ENCODE data around the gene SMC4.

DNA sequence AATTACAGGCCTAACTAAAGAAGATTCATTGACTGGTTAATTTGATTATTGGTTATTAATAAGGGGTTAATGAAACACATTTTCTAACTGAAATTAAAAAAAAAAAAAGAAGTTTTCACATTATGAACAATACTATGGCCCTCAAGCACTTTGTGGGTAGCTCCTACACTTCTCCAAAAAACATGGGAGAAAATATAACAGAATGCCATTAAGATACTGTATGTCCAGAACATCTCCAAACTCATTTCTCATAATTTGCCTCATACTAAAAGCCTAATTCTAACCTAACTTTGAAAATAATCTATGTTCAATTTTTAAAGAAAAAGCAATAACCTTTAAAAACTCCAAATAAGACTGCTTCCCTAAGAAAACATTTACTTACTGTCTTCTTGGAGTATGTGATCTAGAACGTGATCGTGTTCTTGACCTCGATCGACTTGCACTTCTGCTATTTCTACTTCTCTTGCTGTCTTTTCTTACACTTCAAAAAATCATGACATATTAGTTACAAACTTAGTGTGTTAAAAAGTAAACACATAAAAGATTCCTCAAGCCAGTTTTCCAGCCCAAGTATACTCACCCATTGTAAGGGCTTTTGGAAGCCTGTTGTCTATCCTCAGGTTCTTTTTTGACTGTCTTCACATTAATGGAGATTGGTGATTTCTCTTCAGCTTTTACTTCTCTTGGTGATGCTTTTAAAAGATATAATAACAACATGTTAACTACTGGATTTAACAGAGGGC lies 10.9 kb downstream of the CCNL1 start:
- RRBS: no CpG with 5 or more reads among the region's 4 CpGs
CAGE:
- cytosol, long polyA plus RNA: no peak
- long polyA plus RNA: no peak
- nucleus, long polyA plus RNA: start-site peak on the minus strand centred at position 250 of the sequence, 266 bp wide, 627 and 267 reads in 2 replicates

GRCh38 chr3:157166475-157167156 lies 6.7 kb upstream of the CCNL1 start:
- RRBS: no CpG with 5 or more reads among the region's 3 CpGs
CAGE:
- cytosol, long polyA plus RNA: no peak
- long polyA plus RNA: no peak
- nucleus, long polyA plus RNA: no peak

DNA sequence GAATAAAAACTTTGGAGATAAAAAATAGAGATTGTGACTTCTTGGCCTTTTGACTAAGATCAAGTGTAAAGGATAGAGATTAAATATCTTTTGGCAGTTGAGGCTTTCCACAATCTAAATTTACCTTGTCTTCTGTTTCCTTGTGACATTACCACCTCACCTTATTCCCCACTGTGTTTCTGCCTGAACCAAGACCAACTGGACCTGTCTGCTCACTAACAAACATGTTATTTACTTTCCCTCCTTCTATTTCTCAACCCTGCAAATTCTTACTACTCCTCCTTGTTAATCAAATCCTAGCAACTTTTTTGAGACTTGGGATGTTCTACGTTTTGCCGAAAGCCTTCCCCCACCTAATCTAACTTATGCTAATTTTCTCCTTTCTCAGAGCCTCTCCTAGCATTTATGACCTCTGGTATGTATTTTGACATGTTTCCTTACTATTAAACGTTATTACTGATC lies 7.4 kb upstream of the CCNL1 start:
- RRBS: no CpG with 5 or more reads among the region's 3 CpGs
CAGE:
- cytosol, long polyA plus RNA: no peak
- long polyA plus RNA: no peak
- nucleus, long polyA plus RNA: no peak

DNA sequence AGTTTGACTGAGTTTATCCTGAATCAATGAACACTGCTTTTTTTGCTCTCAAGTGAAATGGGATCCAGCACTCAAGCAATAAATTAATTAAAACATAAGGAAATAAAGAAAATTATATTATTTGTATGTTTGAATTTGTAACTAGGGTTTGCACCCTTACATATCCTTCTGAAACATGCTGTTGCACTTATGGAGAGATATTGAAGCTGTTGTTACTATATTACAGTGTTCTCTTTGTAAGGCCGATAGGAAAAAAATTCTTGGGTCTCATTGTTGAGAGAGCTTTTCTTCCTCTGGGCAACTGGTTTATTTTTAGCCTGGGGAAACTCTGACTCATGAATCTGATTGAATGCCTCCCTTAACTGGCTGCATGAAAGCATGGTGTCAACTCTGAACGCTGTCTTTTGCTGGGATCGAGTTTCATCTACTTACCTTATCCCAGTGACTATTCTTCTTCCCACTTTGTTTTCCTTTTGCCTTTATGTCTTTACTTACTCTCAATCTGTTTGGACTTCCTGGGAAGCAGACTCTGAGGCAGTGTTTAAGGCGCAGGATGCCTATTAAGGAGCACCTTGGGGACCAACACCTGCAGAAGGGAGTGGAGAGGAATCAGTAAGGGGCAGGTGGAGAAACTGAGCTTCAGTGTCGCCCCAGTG lies 88.6 kb upstream of the CCNL1 start:
- RRBS: no CpG with 5 or more reads among the region's 5 CpGs
CAGE:
- cytosol, long polyA plus RNA: no peak
- long polyA plus RNA: no peak
- nucleus, long polyA plus RNA: no peak

DNA sequence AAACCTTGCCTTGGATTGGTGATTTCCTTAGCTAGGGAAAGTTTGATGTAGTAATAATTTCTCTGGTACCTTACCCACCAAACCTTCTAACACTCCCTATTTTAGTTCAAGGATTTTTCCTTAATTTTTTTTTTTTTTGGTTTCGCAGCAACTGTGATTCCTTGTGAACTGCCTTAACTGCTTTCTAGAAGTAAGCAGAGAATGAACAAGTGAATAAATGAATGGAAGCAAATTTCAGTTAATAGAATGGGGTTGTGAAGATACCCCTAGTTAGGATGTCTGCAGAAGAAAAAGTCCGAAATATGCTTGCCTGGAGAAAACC lies 35.1 kb upstream of the PTX3 start:
- RRBS: no CpG with 5 or more reads among the region's 2 CpGs
CAGE:
- cytosol, long polyA plus RNA: no peak
- long polyA plus RNA: no peak
- nucleus, long polyA plus RNA: no peak

DNA sequence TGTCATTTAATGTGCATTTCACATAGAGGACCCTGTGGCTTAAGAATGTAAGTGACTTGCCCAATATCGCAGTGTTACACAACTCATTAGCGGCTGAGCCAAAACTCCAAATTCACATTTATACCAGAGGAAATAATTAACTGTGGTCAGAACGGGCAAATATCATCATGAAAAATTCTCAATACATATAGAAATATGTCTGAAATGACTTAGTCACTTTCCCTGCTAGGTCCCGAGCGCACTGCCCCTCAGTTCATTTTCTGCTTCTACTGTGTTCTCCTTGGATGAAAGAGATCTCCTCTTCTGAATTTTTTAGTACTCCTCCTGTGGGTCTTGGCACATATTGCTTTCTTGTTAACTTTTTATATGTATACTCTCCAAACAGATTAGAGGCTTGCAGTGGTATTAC lies 33.0 kb downstream of the PTX3 start:
- RRBS: no CpG with 5 or more reads among the region's 5 CpGs
CAGE:
- cytosol, long polyA plus RNA: no peak
- long polyA plus RNA: no peak
- nucleus, long polyA plus RNA: no peak

DNA sequence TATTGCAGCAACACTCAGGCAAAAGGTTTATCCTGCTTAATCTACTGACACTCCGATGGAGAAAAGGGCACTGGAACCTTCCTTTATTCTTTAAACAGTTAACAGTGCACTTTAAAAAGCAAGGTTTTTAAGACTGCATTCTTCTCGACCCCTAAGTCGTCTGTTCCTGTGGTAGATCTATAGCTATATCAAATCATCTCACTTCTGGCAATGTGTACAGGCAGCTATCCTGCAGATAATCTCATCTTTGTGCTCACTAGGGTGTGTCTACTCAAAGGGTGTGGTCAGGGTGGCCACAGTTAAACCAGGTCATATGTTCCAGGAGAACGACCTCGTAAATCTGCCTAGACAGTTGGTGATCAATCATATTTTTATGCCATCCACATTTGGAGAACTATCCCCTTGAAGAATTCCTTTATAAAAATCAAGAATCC lies 3.1 kb downstream of the VEPH1 start:
- RRBS: no CpG with 5 or more reads among the region's 5 CpGs
CAGE:
- cytosol, long polyA plus RNA: no peak
- long polyA plus RNA: no peak
- nucleus, long polyA plus RNA: no peak

- RRBS: no CpG with 5 or more reads among the region's 25 CpGs
CAGE:
- cytosol, long polyA plus RNA: no peak
- long polyA plus RNA: no peak
- nucleus, long polyA plus RNA: no peak
These were observed 219.9 kb downstream of the RSRC1 start for GRCh38 chr3:158329488-158330425.

DNA sequence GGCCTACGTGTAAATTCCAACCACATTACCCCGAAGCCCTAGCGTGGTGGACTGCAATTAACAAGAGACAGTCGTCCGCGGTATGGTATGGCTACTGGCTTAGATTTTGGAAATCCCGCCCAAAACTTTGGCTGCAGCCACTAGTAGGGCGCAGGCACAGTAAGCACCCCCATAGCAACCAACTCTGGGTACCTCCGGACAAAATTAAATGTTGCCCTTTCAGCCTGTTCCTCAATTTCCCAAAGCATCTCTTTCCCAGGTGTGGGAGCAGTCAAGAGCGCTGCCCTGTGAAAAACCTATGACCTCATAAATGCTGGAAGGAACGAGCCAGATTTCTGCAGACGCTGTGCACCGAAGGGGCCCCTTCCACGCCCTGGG lies 675 bp downstream of the RARRES1 start:
- RRBS: no CpG with 5 or more reads among the region's 14 CpGs
CAGE:
- cytosol, long polyA plus RNA: no peak
- long polyA plus RNA: no peak
- nucleus, long polyA plus RNA: no peak

- RRBS: no CpG with 5 or more reads among the region's 4 CpGs
CAGE:
- cytosol, long polyA plus RNA: no peak
- long polyA plus RNA: no peak
- nucleus, long polyA plus RNA: no peak
These were observed 113.4 kb downstream of the MFSD1 start for GRCh38 chr3:158915318-158915587.

DNA sequence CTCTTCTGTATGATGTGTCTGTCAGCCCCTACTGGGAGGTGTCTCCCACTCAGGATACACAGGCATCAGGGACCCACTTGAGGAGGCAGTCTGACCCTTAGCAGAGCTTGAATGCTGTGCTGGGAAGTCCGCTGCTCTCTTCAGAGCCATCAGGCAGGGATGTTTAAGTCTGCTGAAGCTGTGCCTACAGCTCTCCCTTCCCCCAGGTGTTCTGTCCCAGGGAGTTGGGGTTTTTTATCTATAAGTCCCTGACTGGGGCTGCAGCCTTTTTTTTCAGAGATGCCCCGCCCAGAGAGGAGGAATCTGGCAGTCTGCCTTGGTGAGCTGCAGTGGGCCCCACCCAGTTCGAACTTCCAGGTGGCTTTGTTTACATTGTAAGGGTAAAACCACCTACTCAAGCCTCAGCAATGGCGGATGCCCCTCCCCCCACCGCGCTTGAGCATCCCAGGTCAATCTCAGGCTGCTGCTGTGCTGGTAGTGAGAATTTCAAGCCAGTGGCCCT lies 78.1 kb upstream of the IQCJ start:
- RRBS: no CpG with 5 or more reads among the region's 6 CpGs
CAGE:
- cytosol, long polyA plus RNA: no peak
- long polyA plus RNA: no peak
- nucleus, long polyA plus RNA: no peak

DNA sequence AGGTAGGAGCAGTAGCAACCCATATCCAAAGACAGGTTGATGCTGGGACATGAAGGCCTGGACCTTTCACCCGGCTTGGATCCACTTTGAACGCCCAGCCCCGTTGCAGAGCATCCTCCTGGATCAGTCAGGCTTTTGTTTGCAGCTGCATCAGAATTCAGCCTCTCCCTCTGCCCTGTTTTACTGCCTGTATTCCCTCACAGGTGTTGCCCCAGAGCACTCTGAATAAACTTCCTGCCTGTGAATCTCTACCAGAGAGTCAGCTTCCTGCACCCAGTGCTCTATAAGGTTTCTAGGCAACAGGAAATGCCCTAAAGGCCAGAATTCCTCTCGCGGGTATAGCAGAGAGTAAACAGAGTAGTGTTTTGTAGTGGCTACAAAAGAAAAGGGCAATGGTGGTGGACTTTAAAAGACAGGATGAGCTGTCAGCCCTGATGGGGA lies 411.1 kb upstream of the C3orf80 start:
- RRBS: no CpG with 5 or more reads among the region's 5 CpGs
CAGE:
- cytosol, long polyA plus RNA: no peak
- long polyA plus RNA: no peak
- nucleus, long polyA plus RNA: no peak

DNA sequence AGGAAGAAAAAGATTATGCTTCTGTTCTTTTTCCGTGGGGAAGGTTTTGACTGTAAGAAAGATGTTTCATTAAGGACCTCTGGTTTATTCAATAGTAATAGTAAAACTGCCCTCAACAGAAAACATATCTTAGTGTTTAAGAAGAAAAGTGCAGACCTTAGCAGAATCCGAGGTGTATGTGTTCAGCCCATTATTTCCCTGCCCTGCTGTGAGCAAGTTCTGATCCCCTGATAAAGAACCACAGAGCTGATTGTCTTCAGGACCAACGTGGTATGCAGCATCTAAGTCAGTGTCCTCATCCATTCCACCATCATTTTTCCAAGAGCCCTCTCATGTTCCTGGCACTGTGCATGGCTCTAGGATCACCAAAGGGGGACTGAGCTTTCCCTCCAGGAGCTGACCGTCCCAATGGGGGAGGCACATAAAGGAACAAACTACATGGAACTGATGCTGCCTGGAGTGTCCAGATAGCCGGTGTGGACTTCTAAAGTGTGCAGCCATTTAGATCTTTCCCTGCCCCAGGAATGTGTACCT lies 369.3 kb upstream of the C3orf80 start:
- RRBS: no CpG with 5 or more reads among the region's 5 CpGs
CAGE:
- cytosol, long polyA plus RNA: no peak
- long polyA plus RNA: no peak
- nucleus, long polyA plus RNA: no peak

- RRBS: no CpG with 5 or more reads among the region's 7 CpGs
CAGE:
- cytosol, long polyA plus RNA: no peak
- long polyA plus RNA: no peak
- nucleus, long polyA plus RNA: no peak
These were observed 44.8 kb upstream of the C3orf80 start for GRCh38 chr3:160180443-160180870.

DNA sequence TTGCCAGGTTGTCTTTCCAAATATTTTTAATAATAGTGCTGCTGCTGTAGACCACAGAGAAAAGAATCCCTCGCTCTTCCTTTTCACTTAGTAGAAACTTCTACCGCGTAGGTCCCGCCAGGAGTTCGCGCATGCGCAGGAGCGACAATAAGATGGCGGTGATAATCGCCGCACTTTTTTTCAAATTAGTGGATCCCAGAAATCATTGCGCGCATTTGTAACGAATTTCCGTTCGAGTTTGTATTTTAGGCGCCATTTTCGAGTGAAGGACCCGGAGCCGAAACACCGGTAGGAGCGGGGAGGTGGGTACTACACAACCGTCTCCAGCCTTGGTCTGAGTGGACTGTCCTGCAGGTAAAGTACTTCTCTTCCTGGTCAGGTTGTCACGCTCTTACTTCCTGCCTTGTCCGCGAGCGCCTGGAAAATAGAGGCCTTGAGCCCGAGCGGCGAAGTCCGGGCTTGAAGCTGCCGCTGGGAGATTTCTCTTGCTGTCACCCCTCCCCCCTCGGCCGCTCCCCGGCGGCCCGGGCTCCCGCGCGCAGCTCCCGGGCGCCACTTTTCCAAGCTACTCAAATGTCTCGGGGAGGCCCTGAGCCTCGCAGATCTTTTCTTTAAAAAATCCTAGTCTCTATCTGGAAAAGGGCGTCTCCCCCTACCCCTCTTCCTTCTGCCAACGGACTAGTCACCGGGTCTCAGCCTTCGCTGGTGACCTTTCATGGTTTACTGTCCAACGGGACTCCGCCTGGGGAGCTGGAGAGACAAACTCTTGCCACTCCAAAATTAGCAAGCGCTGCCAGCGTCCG lies at the start of gene SMC4:
Gene SMC4, plus strand, starts transcription at position 255 of the 803 bp plus-strand sequence.
- RRBS: under 1% methylated on average over 5 of the region's 53 CpGs
CAGE:
- cytosol, long polyA plus RNA: start-site peak on the minus strand centred at position 124 of the sequence, 61 bp wide, 118 and 113 reads in 2 replicates
- long polyA plus RNA: no peak
- nucleus, long polyA plus RNA: start-site peak on the minus strand centred at position 126 of the sequence, 23 bp wide, 126 and 180 reads in 2 replicates; start-site peak on the plus strand centred at position 256 of the sequence, 39 bp wide, 266 and 127 reads in 2 replicates

DNA sequence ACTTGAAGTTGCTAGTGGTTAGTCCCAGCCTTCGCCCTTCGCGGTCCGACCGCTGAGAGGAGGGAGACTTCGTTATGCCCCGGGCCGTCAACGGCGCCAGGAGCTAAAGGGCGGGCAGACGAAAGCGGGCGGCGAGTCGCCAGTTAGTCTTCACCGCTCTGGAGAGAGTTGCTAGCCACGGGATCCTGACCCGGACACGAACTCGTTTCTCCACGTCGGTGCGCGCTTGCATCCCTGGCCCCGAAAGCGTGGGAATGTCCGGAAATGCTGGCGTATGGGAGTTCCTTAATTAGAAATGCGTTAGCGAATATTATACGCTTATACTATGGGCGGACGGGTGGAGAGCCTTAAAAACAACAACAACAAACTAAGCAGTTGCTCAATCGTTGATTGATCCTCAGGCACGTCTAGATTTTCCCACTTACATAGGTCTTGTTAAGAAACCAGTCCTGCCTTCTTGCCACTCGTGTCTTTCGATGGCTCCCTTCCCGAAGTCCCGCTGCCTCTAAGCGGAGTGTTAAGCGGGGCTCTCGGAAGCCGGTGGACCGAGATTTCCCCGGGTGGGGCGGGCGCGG lies 836 bp downstream of the SMC4 start:
- RRBS: under 1% methylated on average over 20 of the region's 49 CpGs
CAGE:
- cytosol, long polyA plus RNA: no peak
- long polyA plus RNA: no peak
- nucleus, long polyA plus RNA: no peak

- RRBS: 2% methylated on average over 20 of the region's 46 CpGs
CAGE:
- cytosol, long polyA plus RNA: no peak
- long polyA plus RNA: no peak
- nucleus, long polyA plus RNA: no peak
These were observed 1.3 kb downstream of the SMC4 start for GRCh38 chr3:160400774-160401194.

- RRBS: no CpG with 5 or more reads among the region's 3 CpGs
CAGE:
- cytosol, long polyA plus RNA: no peak
- long polyA plus RNA: no peak
- nucleus, long polyA plus RNA: no peak
These were observed 10.3 kb upstream of the TRIM59 start for GRCh38 chr3:160459870-160460275.

GRCh38 chr3:160561170-160561773 lies 4.1 kb downstream of the KPNA4 start:
- RRBS: no CpG with 5 or more reads among the region's 2 CpGs
CAGE:
- cytosol, long polyA plus RNA: no peak
- long polyA plus RNA: no peak
- nucleus, long polyA plus RNA: no peak

GRCh38 chr3:160667288-160667879 lies 9.6 kb upstream of the ARL14 start:
CAGE:
- cytosol, long polyA plus RNA: no peak
- long polyA plus RNA: no peak
- nucleus, long polyA plus RNA: no peak

All from IMR-90 (cell line).